Right cardiac atrium (tissue), 1 donor: ENCODE results near the gene ARPIN.

GRCh38 chr15:88720929-88721284, 82.1 kb downstream of the ISG20 start:
- PRO-cap = no peak

GRCh38 chr15:88904482-88905084, 8.6 kb downstream of the MFGE8 start:
- PRO-cap = no peak

- PRO-cap = no peak
Measured at GRCh38 chr15:88985582-88986351, 72.6 kb upstream of the MFGE8 start.

GRCh38 chr15:88987916-88988451, 74.8 kb upstream of the MFGE8 start:
- PRO-cap = no peak

- PRO-cap = no peak
Measured at GRCh38 chr15:89016728-89017287, 71.4 kb upstream of the ABHD2 start.

- PRO-cap = no peak
Measured at GRCh38 chr15:89040729-89041311, 47.4 kb upstream of the ABHD2 start.

DNA sequence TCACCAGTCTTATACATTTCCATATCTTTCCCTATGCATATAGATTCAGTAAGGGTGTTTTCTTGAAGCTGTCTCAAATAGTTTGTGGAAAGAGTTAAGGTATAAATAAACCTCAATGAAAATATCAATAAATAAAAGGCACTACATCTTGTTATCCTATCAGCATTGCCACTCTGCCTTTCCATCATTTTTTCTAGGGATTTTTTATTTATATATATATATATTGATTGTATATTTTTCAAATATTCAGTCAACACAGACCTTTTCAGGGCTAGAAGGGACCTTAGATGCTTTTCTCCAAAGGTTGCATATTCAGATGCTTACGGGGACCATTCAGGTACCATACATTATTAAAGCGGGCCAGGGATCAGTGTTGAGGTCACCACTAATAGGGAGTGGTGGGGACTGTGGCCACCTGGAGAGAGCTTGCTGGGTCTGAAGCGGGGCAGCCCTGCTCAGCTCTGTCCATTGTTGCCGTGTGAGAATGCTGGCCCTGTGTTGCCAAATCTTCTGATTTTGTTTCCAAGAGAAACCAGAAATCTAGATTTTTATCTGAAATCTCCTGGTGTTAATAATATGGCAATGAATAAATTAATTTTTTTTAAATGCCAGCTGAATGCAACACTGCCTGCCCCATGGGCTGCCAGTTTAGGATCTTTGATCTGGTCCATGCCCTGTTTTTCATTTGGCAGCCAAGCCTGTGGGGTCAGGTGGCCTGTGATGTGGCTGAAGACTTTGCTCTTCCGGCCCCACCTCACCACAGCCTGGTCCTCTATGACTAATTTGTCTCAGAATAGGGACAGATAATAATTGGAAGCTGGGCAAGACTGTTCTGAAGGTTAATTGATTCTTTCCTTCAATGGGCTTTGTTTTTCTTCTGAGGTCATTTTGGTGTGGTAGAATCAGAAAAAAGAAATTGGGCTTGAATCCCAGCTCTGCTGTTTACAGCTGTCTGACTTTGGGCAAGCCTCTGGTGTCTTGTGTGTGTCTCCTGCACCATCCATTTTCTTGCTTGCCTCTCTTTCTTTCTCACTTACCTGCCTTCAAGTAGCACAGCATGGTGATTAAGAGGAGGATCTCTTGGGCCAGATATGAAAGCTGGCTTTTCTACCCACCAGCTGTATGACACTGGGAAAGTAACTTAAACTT, 23.9 kb downstream of the ABHD2 start:
- PRO-cap = no peak

- PRO-cap = no peak
Measured at GRCh38 chr15:89113189-89114016, 25.1 kb downstream of the ABHD2 start.

GRCh38 chr15:89139806-89140536, 51.7 kb downstream of the ABHD2 start:
- PRO-cap = no peak

DNA sequence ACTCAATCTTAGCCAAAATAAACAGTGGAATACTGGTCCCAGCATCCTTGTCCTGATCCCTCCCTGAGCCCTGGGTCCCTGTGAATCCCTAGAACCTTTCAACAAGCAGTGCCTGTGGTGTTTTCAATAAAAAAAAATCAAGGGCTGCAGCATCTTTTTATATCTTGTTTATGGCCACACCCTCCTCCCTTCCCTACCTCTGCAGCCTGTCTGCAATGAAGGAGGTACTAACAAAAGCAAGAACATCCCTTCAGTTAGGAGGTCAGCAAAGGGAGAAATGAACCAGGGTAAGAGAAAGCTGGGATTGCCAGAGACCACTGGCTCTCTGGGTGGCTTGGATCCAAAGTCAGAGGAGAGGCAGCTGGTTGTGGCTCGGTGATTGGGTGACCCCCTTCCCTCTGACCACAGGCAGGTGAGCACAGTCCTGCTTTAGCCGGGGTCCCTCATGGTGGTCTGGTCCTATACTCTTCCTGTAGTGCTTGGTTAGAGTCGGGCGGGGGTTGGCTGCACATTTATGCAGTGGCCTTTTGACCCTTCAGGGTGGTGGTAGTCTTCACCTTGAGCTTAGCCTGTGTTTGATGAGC, 37.7 kb downstream of the RLBP1 start:
- PRO-cap = no peak

GRCh38 chr15:89186736-89187290, 34.6 kb downstream of the RLBP1 start:
- PRO-cap = no peak

DNA sequence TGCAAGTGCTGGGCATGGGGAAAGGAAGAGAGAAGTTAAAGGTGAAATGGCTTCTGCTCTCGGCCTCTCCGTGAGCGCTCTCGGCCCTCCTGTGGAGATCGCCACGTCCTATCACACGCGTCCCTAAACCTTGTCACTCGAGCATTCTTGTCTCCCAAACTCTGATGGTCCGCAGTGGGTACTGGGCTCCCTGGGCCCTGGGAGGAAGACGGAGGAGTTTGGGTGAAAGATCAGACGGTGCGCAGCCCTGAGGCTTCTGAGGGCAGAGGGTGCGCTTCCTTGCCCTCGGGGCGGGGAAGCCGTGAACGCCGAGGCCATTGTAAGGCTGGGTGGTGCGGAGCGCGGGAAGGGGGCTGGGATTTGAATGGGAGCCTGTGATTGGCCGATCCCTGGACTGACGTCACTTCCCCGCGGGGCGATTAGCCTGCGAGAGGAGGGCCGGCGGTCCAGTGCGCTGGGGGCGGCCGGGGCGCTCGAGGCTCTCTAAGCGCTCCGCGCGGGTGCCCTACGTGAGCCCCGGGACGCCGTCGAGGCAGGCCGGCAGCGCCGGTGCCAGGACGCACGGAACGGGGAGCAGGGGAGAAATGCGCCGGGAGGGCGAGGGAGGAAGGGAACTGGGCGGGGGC, 32.7 kb upstream of the POLG start:
- PRO-cap = no peak

- PRO-cap = no peak
Measured at GRCh38 chr15:89430379-89431236, 65.8 kb downstream of the RHCG start.

DNA sequence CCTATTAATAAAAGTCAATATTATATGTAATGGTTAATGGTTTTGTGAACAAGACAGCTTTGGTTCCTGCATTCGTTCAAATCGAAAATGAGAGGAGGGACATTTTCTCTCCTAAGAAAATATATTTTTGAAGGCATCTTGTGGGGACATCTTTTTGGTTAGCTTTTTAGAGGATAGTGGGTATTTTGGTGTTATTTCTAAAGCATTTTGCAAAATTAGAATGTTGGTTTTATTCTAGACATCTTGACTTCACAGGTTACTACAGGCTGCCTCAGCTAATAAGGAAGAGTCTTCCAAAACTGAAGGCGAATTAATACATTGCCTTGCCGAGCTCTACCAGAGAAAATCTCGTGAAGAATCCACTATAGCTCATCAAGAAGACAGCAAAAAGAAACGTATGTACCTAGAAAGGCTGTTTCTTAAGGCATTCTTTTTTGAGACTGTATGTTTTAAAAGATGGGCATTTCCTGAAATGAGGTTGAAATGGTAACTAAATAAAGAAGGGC, 18.9 kb downstream of the TICRR start:
- PRO-cap = no peak

DNA sequence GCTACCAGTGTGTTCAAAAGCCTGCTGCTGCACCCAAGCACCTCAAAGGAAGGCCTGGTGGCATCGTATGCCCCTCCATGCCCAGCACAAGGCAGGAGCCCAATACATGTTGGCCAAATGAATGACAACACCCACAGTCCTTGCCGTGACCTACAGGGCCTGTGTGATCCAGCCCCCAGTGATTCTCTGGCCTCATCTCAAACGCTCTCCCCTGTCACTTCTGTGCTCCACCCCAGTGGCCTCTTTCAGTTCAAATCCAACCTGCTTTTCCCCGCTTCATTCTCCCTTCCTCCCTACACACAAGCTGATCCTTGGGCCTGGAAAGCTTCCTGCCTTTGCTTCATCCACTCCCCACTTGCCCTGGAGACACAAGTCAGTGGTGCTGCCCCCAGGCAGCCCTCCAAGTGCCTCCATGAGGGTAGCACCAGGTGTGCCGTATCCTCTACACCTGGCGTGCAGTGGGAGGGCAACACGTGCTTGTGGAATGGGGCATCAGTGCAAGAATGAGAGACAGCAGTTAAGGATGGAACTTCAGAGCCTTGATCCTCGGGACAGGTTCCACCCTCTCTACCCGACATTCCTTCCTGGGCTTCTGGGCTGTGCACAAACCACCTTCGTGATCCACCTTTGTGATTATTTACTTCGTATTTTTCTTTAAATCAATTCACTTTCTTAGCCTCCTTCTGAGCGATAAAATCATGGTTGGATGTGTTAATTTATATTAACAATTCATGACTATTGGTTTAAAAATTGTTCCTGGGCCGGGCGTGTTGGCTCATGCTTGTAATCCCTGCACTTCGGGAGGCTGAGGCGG, 3.8 kb downstream of the ANPEP start:
- PRO-cap = no peak

DNA sequence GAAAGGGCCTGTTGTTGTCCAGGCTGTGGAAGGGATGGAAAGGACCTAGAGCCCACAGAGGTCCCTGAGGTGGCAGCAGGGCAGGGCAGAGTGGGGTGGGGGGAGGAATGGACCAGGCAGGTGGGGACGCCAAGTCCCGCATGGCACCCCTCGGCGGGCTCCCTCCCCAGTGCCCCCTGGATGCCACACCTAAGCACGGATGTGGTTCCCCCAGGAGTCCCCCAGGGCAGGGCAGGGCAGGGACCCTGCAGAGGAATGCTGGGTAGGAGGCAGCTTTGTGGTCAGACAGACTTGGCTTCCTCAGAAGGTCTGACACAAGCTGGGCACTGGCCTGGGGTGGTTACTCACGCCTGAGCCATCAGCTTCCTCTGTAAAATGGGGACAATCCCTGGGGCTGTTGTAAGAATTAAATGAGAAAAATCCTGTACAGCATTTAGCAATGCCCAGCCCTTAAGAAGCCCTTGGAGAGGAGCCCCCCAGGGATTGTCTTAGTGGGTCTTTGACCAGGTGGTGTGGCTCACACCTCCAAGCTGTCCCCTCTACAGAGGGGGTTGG, 8.7 kb upstream of the ANPEP start:
- PRO-cap = no peak

DNA sequence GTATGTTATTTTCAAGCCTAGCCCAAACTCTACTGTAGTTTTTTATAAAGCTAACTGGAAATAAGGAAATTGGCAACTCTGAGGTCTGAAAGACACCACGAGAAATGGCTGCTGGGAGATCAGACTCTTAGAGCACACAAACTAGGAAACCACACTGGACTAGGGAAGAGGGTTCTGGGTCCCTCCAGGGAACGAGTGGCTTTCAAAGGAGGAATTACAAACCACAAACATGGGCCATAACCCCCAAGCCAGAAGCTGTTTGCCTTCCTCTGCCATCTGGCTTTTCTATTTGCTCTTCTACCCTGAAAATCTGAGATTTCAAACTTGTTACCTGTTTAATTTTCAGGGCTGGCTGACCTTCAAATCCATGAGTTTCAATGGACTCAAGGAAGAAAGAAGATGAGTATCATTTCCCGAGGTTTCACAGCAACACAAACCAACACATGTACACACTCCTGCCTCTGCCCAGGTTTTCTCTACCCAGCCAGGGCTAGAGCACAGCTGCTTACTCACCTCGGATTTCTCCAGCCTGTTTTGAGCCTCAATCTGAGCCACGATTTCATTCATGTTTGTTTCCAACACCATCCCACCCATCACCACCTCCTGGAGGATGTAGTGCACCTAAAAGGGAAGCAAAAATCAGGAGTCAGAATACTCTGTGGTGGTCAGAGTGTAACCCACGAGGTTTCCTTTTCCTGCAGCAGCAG, 22.6 kb upstream of the ANPEP start:
- PRO-cap = no peak

DNA sequence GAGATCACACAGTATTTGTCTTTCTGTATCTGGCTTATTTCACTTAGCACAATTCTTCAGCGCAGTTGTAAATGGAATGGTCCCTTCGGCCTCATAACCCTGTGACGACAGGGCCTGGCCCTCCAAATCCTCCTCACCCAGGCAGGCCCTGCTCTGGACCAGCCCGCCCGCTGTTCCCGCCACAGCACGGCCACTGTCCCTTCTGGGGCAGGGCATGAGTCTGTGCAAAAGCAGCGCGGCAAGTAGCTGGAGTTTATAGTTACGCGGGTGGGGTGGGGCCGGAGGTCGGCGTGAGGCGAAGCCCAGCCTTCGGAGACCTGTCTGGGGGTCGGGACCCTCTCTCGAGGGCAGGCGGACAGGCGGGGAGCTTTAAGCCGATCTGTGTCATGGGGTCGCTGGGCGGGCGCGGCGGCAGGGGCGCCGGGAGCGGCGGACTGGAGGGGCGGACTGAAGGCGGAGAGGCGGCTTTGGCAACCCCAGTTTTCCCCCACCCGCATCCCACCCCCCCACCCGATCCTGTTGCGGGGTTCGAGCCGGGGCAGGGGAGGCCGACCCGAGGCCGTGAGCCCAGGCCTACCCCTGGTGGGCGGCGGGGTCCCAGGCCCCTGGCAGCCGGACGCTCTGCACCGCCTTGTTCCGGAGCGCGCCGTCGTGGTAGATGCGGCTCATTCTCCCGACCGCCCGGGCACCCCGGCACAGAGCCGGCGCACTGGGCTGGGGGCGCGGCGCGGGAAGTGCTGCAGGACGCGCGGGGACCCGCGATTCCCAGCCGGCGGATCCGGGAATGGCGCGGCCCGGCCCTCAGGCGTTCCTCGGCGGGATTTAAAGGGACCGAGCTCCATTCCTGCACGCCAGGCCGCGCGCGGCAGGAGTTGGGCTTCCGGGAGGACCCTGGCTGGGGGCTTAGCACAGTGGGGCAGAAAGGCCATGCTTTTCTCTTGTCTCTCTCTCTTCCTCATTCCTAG, at the start of gene ARPIN:
Gene ARPIN, minus strand, starts transcription at position 786 of the 965 bp plus-strand sequence.
- PRO-cap = bidirectional peak, plus-strand start at position 854 of the sequence, minus-strand start at position 780 of the sequence

GRCh38 chr15:89913132-89913845, 537 bp upstream of the ARPIN start:
- PRO-cap = no peak

GRCh38 chr15:90001689-90002048, 545 bp downstream of the ZNF710 start:
- PRO-cap = bidirectional peak, plus-strand start at chr15:90002034, minus-strand start at chr15:90001845